Bronchial lymph node (tissue), 1 donor: ENCODE measurements around a stretch of chr9.

DNA sequence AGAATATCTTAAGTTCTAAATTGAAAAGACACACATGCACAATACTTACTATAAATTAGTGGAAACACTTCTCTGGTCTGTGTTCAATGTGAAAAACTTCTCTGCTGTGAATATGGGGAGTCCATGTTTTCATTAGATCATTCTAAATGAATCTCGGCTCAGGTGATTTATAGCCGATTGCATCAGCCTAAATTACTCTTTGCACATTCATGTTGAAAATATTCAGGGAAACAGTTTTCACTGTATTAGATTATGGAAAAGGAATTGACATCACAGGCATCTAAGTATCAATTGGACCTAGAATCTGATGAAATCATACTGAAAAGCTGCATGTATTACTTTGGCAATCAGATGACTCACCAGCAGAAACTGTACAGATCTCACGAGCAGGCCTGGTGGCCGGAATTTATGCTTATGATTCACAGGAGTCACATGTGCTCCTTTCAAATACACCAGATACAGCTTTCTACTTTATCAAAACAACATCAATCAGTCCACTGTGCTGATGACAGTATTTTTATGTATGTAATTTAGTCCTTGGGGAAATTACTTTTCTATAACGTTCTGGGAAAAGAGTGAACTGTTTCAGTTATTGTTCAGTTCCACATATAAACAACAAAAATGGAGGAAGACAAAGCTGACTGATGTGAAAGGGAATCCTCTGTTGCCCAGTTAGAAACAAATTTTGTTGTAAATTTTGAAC, 39.6 kb downstream of the LURAP1L start:
- PRO-cap: no peak

- PRO-cap: no peak
Measured at GRCh38 chr9:12955632-12956316, 181.0 kb downstream of the LURAP1L start.

GRCh38 chr9:13135333-13136145, 144.0 kb downstream of the MPDZ start:
- PRO-cap: no peak

DNA sequence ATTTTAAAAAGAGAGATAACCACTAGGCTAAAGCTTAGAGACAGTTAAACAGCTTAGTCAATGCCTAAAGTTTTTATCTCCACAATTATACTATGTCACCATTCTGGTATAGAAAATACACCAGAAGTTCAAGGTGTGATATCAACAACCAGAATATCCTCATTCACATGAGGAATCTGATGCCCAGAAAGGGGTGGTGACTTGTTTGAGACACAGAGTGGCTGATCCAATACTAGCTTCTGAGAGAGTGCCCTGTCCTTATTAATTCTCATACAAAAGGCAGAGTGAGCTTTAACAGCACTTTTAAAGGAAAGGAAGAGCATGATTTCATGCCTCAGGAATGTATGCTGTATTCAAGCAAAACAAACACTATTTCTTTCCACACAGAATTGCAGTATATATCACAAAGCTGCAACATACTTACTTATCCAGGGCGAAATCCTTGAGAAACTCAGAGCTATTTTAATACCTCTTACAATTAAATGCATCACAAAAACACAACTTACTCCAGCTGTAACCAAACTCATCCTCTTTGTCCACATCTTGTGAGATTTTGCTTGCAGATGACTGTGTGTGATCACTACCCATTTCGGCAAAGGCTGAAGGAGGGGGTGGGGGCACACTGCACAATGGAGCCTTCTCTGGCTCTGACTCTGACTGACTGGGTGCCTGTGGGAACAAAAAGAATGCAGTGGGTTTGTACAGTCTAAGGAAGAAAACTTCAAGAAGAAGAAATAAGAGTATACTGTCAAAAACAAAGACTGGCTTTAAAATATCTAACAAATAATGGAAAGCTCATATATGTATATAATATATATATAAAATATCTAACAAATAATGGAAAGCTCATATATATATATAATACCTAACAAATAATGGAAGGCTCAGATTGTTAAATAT, 139.8 kb downstream of the MPDZ start:
- PRO-cap: bidirectional peak, plus-strand start at position 386 of the sequence, minus-strand start at position 274 of the sequence

DNA sequence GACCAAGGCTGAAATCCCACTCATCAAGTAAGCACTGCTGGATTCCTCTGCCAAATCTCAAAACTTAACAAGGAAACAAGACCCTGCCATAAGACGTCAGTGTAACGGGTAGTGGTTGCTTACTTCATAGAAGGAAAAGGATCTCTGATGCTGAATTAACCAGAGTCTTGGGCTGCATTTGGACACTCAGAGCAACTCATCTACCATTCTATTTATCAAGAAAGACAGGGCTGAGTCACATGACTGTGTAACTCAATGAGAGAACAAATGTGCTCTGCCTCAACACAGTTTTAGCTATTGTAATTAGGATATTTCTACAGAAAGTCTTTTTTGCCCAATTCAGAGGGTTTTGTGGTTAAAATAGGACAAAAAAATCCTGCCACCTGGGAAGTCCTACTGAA, 104.6 kb downstream of the MPDZ start:
- PRO-cap: no peak

DNA sequence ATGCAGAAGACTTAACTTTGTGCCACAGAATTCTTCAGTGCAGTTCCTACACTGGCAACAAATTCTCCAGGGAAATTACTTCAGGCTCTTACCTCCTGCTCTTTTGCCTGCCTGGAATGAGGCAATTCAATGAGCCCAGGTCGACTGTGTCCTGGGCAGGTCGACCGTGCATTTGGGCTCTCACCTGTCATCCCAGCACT, 14.5 kb downstream of the MPDZ start:
- PRO-cap: no peak

DNA sequence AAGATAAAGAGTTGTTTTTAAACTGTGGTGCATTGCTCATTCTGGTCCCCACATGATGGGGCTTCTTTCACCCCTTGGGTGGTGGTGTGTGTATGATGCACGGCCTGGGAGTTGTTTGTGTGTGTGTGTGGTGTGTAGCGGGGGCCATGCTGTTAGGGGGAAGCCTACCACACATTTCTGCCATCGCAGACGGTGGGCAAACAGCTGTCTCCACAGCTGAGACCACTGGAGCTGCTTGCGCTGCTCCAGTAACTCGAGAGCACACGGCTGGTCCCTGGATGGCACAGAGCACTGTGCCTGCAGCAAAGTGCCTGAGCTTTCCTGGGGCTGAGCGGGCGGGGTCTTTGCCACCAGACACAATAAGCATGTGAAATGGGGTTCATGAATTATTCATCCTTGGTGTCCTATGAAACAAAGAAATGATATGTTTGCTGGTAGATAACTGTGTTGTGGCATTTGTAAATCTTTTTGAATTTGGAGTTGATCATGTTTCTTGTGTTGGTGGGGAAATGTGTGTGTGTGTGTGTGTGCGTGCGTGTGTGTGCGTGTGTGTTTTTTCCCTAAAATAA, 151.6 kb upstream of the MPDZ start:
- PRO-cap: no peak

- PRO-cap: no peak
Measured at GRCh38 chr9:13487873-13488341, 208.4 kb upstream of the MPDZ start.

- PRO-cap: no peak
Measured at GRCh38 chr9:13491940-13492381, 212.5 kb upstream of the MPDZ start.

- PRO-cap: no peak
Measured at GRCh38 chr9:13841629-13842579, 472.0 kb downstream of the NFIB start.

DNA sequence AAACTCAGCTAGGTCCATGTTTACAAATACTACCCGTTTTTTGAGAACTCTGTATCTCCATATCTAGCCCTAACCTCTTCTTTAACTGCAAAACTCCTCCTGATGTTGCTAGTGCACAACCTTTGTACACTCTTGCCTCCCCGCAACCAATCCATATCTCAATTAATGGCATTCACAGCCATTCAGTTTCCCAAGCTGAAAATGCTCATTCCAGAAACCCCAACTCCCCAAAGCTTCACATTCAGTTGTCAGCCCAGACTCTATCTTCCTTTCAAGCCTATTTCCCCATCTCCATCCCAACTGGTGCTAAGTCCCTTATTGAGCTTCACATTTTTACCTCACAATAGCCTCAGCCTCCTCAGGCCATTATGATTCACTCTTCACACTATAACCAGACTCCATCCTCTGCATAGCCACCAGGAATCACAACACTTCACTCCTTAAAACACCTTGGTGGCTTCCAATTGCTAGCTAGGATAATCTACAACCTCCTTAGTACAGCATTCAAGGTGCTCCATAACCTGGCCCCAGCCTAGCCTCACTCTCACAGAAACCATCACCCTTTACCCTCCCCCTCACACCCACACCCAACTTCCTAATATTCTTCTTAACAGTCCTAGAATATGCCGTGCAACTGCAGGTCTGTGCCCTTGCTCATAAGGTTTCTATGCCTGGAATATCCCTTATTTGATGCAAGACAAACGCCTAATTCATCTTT, 113.0 kb downstream of the NFIB start:
- PRO-cap: no peak

GRCh38 chr9:14307933-14308364, 6.0 kb downstream of the NFIB start:
- PRO-cap: unidirectional peak, plus-strand start at chr9:14308215

GRCh38 chr9:14315882-14316452, 2.0 kb upstream of the NFIB start:
- PRO-cap: bidirectional peak, plus-strand start at chr9:14315979, minus-strand start at chr9:14316034

DNA sequence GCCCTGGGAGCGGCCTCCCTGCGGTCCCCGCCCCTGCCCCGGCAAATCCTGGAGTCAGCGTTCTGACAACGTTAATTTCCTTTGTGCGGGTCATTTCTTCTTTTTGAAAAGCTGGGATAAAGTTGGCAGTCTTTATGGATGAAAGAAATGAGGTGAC, 2.4 kb upstream of the NFIB start:
- PRO-cap: no peak

GRCh38 chr9:14348393-14349425, 34.8 kb upstream of the NFIB start:
- PRO-cap: bidirectional peak, plus-strand start at chr9:14349015, minus-strand start at chr9:14348780

GRCh38 chr9:14868751-14869211, 41.4 kb downstream of the FREM1 start:
- PRO-cap: no peak

GRCh38 chr9:14993030-14993823, 83.0 kb upstream of the FREM1 start:
- PRO-cap: bidirectional peak, plus-strand start at chr9:14993300, minus-strand start at chr9:14993153

GRCh38 chr9:15298762-15300146, 7.8 kb downstream of the TTC39B start:
- PRO-cap: bidirectional peak, plus-strand start at chr9:15299814, minus-strand start at chr9:15299857

DNA sequence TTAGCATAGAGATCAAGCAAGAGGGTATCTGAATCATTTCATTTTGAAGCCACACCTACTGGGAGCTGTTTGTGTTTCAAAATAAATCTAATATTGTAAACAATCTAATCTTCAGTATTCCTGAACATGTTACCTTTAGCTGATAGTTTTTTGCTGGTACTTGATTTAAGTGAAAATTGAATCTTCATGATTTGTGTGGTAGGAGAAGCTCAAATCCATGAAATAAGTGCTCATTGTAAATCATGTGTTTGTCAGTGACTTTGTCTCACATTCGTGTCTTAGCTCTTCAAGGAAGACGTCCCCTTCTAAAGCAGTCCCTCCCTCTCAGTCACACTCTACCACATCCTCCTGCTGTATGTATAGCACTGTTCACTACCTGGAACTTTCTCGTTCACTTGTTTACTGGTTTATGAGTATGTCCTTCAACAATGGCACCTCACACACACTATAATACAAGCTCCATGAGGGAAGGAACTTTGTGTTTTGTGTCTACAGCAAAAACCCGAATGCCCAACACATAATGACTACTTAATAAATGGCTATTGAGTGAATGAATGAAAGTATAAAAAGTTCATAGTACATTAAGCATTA, 3.4 kb upstream of the TTC39B start:
- PRO-cap: bidirectional peak, plus-strand start at position 412 of the sequence, minus-strand start at position 332 of the sequence

GRCh38 chr9:15482190-15482768, 28.5 kb downstream of the PSIP1 start:
- PRO-cap: no peak